T47D (cell line): ENCODE measurements around the gene TRIM29.

DNA sequence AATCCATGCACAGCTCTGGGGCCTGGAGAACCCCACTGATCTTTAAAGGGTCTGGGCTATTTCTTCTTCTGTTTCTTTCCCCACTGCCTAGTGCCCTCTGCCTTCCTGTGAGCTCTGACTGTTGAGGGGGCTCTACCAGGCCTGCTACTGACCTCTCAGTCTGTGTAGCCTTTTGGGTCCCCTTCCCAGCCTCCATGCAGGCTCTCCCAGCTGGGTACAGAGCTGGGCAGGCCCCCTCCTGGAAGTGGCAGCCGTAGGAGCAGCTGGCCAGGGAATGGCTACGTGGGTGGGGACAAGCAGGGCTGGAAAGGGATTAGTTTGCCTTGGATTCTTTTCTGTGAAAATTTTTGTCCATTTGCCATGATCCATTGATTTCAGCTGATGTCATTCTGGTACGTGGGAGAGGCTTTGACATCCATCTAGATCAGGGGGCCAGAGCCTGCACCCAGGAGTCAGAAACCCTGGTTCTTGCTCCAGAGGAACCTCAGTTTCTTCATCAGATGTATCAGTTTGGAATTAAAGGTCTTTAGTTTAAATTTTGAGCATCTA is 23.9 kb upstream of the NECTIN1 start:
- RRBS, result no CpG with 5 or more reads among the region's 3 CpGs

GRCh38 chr11:119832007-119832588 is 103.1 kb upstream of the NECTIN1 start:
- RRBS, result no CpG with 5 or more reads among the region's 8 CpGs

- RRBS, result no CpG with 5 or more reads among the region's 34 CpGs
Measured at GRCh38 chr11:120137750-120138865, at the start of gene TRIM29. TSS of gene TRIM29 (minus strand) at chr11:120138113.

- RRBS, result no CpG with 5 or more reads among the region's 1 CpG
Measured at GRCh38 chr11:120326328-120326527, 1.1 kb downstream of the TLCD5 start.

GRCh38 chr11:120326684-120327302 is 1.7 kb downstream of the TLCD5 start:
- RRBS, result no CpG with 5 or more reads among the region's 6 CpGs

DNA sequence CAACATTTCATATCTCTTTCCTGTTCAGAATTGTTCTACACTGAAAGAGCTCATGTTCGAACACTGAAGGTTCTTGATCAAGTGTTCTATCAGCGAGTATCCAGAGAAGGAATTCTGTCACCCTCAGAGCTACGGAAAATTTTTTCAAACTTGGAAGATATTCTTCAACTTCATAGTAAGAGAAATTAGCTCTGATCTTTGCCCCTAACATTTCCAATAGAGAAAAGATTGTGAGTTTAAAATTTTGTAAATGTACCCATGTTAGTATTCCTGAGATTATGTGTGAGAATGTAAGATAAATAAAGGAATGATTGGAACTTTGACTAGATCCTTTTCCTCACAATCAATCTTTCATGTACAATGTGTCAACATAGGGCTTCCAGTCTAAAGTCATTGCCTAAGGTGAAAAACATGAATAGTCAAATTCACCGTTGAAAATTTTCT is 52.4 kb upstream of the GRIK4 start:
- RRBS, result no CpG with 5 or more reads among the region's 4 CpGs

DNA sequence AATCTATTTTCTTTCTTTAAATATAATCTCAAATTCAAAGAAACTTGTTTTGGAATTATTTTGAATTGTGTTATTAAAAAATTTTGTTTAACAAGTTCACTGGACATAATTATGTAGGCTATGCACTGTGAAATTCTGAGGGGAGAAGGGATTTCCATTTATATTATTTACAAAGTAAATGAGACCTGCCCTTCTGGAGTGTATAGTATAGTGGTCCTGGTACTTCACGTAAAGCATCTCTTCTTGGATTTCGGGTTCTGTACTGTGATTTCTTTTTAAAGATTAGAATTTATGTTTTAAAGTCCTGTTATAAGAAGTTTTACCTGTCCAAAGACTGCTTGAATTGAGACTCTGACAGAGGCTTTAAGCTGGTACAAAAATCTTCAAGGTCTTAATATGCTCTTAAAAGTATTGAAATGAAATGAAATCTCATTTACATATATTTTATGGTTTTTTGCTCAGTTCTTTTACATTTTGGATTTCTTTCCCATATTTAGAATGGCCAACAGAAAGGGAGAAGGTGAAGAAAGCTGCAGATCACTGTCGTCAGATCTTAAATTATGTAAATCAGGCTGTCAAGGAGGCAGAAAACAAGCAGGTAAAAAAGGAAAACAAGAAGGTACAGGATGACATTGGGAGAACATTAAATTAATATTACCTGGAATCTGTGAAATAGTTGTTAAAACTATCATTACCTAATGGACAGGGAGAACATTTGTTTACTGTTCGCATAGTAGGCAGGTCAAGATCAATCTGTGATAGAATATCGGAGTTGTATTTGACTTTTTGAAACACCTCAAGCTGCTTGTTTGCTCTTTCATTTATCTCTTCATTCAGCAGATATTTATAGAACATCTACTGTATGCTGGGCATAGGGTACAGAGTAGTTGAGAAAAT is 42.5 kb upstream of the GRIK4 start:
- RRBS, result no CpG with 5 or more reads among the region's 5 CpGs

GRCh38 chr11:120527086-120527866 is 15.7 kb downstream of the GRIK4 start:
- RRBS, result 79% methylated on average over 3 of the region's 19 CpGs

DNA sequence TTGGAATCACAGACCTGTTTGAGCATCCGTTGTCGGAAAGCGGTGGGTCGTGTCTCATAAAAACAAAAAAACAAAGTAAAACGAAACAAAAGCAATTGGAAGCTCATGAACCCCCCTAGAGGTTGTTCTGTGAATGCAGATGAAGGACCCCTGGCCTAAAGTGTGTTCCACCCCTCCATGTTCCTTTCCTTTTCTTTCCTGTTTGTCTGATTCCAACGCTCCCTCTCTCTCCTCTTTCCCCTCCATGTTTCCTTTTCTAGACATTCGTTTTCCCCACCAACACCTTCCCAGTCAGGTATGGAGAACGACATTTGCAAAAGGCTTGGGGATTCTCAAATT is 203.8 kb downstream of the GRIK4 start:
- RRBS, result no CpG with 5 or more reads among the region's 8 CpGs

DNA sequence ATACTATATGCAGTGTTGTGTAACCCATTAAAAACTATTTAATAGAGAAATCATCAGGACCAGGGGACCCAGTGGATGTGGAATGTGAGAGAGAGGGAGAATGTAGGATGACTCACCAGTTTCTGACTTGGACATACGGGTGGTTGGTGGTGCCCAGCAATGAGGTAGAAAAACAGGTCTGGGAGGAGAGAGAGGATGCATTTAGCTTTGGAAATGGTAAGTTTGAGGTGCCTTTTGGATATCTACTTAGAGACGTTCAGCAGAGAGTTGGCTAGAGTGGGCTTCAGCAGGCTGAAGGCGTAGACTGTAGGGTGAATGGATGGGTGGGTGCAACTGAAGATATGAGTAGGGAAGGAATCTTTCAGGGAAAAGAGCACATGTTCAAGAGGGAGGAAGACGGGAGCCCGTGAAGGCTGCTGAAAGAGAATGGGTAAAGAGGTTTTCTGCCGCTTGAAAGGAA is 111.8 kb upstream of the TBCEL start:
- RRBS, result no CpG with 5 or more reads among the region's 6 CpGs

- RRBS, result 53% methylated on average over 11 of the region's 64 CpGs
Measured at GRCh38 chr11:120985944-120986660, 37.8 kb upstream of the TBCEL start.

DNA sequence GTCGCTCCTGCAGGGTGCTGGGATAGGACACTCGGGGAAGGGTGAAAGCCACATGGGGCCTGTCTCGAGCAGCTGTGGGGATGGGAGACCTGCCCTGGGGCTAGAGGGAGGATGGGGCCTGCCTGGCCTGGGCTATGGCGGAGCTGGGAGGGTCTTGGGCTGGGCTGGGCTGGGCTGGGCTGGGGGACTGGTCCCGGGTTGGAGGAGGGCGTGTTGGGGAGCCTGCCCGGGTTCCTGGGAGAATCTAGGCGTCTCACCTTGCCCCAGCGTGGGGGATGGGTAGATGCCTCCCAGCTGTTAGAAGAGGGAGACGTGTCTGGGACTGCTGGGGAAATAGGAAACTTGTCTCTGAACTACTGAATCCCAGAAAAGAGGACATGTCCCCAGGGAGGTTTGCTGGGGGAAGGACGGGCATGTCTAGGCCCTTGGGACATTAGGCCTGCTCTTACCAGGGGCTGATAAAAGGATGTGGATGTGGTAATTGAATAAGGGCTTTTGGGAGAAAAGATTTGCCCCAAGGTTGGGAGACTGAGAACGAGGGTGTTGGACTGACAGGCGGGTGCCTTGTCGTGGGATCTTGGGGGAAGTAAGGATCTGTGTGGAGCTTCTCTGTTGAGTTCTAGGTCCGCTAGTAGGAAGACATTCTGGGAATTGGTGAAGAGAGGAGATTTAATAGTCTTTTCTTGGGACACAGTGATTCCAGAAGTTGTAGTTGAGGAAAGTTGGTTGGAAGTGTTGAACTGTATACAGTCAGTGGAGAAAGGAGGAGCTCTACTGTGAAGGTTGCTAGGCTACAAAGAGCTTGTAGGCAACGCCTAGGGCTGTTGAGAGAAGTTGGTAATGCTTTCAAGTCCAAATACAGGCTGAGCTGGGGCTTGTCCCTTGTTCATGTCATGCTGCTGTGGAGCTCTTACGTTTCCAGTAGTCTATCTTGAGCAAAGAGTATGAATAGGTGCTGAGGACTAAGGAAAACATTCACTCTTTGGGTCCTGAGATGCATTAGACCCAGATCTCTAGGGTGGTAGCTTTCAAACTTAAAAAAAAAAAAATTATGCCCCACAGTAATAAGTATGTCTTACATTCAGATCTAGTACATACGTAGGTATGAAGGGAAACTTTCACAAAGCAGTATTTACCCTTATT is 839 bp downstream of the TBCEL start:
- RRBS, result no CpG with 5 or more reads among the region's 18 CpGs

GRCh38 chr11:121236643-121237114 is 55.9 kb upstream of the SC5D start:
- RRBS, result 56% methylated on average over 1 of the region's 12 CpGs

GRCh38 chr11:121358968-121359171 is 66.3 kb downstream of the SC5D start:
- RRBS, result no CpG with 5 or more reads among the region's 1 CpG

- RRBS, result no CpG with 5 or more reads among the region's 8 CpGs
Measured at GRCh38 chr11:121449018-121450005, 2.8 kb upstream of the SORL1 start.

DNA sequence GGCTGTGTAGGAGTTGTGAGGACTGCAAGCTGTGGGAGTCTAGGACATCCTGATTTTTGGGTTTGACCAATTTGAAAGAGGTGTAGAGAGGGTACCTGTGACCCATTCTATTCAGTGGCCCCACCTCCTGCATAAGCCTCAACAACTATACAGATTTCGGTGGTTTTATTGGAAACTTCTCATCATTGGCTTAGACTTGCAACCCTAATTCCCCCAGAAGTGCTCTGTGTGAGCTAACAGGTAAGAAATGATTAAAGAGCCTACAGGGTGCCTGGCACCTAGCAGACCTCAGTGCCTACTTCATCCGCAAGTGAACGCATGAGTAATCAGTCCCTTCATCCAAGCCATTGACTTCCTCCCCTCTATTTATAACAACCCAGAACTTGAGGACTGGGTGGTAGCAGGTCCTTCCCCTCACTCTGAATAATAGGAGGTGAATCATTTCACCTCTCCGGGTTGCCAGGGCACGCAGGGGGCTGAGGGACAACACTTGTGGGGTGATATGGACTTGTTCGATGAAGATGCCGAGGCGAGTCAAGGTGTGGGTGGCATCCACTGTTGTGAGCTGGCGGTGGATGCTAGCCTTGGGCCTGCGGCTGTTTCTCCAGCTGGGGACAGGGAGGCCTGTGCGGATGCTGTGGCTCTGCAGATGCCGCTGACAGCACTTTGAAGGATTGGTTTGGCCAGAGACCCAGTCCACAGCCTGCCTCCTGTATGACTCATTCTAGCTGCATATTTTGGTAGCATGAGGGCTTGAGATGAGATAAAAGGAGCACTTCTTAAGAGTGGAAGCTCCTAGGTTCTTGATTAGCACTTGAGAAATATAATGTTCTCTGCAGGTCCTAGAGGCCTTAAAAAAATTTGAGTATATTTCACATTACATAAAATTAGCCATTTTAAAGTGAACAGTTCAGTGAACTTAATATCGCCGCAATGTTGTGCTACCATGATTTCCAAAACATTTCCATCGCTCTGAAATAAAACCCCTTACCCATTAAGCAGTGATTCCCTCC is 12.3 kb downstream of the SORL1 start:
- RRBS, result no CpG with 5 or more reads among the region's 15 CpGs

DNA sequence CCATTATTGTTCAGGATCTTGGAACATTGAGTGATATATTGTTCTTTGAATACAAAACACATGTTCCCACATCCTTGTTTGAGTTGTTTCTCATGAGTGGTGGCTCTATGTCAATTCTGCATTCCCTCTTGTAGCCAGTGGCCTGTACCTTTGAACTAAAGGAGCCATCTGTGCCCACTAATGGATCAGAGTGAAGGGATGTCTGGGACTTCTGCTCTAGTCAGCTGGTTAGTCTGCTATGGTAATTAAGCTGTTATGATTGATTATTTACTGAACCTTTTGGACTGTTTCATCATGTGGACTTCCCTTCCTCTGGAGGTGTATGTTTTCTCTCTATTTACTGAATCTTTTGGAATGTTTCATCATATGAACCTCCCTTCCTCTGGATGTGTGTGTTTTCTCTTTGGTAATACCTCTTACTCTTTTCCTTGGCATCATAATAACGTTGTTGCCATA is 112.8 kb downstream of the SORL1 start:
- RRBS, result no CpG with 5 or more reads among the region's 1 CpG

GRCh38 chr11:121576544-121577017 is 124.5 kb downstream of the SORL1 start:
- RRBS, result no CpG with 5 or more reads among the region's 7 CpGs

GRCh38 chr11:121617388-121618503 is 165.6 kb downstream of the SORL1 start:
- RRBS, result no CpG with 5 or more reads among the region's 15 CpGs

- RRBS, result no CpG with 5 or more reads among the region's 6 CpGs
Measured at GRCh38 chr11:121904033-121904599, 211.9 kb downstream of the BLID start.